Frontal cortex (tissue), 2 donors: ENCODE data around the genes UBE2G1, SPNS2 and SMTNL2.

GRCh38 chr17:3920849-3922092 is 5.0 kb upstream of the P2RX1 start:
- RAMPAGE, long total RNA = no peak

- RAMPAGE, long total RNA = no peak
Measured at GRCh38 chr17:3924440-3925262, 8.4 kb upstream of the P2RX1 start.

GRCh38 chr17:3928966-3929692 is 12.9 kb upstream of the P2RX1 start:
- RAMPAGE, long total RNA = no peak

GRCh38 chr17:3943253-3944062 is 20.8 kb downstream of the ATP2A3 start:
- RAMPAGE, long total RNA = no peak

- RAMPAGE, long total RNA = no peak
Measured at GRCh38 chr17:3951343-3951862, 12.8 kb downstream of the ATP2A3 start.

DNA sequence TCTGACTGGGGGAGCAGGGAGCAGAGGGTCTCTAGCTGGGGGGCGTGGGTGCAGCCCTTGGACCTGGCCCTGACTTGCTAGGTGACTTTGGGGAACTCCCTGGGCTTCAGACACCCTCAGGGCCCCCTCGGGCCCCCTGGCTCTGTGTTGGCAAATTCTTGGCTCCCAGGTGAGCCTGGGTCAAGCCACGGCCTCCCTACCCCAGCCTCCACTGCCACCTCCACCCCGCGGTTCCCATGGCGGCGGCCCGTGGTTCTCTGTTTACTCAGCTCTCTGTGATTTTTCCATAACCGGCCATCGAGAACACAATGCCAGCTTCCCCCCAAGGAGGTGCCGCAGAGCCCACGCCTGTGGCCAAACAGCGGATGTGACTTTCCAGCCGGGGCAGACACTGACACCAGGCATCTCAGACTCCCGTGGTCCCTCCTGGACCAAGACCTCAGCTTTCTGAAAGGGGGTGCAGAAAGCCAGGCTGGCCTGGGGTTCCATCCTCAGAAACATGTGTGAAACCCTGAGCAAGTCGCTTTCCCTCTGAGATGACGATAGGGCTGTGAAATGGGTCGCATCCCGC is 21.6 kb upstream of the ATP2A3 start:
- RAMPAGE, long total RNA = no peak

DNA sequence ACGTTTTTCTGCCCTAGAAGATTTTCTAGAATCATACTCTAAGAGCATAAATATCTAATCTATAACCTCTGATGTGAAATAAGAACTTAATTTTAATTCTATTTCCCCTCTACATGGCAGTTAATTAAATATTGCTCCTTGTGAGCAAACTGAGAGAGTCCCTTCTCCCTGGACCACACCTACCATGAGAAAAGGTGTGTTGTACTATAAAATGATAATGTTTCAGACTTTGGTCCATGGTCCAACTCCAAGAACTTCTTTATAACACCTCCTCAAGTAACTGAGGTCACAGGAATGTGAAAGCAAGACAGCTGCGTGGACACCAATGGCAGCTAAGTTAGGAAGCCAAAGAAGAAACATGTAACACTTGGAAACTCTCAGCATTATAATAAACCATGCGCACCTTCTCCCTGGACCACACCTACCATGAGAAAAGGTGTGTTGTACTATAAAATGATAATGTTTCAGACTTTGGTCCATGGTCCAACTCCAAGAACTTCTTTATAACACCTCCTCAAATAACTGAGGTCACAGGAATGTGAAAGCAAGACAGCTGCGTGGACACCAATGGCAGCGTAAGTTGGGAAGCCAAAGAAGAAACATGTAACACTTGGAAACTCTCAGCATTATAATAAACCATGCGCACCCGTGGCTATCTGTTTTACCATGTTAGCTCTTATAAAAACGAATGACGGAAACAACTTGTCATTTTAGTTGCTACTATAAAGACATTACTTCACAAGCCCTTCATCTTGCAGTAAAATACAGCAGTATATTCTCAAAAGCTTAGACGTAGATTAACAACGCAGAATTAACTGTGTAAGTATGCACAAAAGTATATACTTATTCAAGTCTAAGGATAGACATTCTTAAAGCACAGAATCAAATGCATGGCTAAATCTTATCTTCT is 3.8 kb downstream of the ZZEF1 start:
- RAMPAGE, long total RNA = no peak

DNA sequence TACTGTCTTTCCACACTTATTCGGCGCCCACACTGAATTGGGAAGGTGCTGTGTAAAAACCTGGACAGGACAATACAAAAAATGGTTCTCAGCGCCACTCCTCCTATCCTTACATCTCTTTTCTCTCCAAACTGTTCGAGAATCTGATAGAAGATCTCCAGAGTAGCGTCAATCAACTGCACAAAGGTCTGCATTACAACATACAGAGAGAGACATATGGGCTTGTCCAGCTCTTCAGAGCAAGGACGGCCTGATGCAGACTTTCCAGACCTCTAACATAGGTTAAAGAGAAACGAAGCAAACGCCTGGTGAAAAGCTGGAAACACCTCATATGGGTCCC is 753 bp downstream of the ZZEF1 start:
- RAMPAGE, long total RNA = no peak

DNA sequence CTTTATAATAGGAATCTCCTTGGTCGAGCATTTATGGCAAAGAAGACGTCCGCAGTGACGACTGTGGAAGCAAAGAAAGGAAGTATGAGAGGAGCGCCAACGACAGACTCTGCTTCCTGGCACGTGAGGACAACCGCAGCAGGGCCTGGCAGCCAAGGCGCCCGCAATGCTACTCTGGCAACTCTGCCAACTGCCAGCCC is 24.8 kb downstream of the CYB5D2 start:
- RAMPAGE, long total RNA = no peak

DNA sequence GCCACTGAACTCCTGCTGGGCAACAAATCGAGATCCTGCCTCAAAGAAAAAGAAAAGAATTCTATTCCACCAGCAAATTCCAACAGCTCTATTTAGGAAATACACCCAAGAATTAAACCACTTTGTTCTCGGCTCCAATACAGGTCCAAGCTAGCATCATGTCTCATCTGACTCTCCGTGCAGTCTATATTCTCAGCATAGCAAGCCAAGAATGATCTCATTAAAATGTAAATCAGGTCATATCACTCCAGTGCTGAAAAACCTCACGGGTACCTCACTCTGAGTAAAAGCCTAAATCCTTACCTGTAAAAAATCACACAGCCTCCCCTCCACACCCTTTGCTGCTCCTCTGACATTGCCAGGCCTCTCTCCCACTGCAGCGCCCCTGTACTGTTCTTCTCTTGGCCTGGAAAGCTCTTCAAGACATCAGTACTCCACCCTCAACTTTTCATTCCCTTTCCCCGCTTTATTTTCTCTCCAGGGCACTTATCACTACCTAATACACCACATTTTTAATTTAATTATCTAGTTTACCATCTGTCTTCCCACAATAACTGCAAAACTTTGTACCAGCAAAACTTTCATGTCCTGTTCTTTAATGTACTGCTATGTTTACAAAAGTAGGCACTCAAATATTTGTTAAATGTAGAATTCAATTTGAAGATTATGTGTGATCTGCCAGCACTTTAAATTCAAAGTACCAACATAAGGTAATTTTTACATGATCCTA is 23.8 kb downstream of the UBE2G1 start:
- RAMPAGE, long total RNA = no peak

DNA sequence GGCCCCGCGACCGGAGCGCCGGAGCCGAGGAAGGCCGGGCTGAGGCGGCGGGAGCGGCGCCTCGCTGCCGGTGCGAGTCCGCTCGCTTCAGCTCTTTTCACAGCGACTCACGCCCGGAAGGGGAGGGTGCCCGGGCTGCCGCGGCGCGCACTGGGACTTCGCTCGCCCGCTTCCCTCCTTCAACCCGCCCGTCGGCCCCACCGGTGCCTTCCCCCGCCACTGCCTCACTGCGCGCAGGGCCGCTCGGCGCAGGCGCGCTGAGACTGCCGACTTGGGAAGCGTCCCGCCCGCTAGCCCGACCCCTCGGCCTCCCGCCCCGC is at the start of gene UBE2G1:
Gene UBE2G1 (minus strand): TSS at position 265 of the 320 bp plus-strand sequence.
- RAMPAGE, long total RNA = no peak

DNA sequence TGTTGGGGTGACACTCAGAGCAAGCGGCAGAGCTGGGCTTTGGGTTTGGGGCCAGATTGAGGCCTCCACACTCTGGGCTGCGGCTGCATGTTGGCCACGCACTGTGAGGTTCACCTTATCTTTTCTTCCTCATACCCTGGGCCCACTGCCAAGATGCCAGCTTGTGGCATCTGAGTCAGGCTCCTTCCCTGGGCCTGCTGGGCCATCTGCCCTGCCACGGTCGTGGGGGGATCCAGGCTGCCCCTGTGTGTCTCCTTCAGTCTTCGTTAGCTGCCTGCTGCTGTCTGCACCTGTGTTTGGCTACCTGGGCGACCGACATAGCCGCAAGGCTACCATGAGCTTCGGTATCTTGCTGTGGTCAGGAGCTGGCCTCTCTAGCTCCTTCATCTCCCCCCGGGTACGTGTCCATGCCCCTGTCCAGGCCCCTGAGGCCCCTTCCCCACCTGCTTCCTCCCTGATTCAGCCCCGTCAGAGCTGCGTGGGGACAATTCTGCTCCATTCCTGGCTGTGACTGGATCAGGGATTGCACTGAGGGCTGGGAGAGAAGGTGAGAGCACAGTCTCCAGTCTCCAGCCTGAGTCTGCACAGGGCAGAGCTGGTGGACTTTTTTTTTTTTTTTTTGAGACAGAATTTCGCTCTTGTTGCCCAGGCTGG is 11.2 kb downstream of the SPNS3 start:
- RAMPAGE, long total RNA = no peak

DNA sequence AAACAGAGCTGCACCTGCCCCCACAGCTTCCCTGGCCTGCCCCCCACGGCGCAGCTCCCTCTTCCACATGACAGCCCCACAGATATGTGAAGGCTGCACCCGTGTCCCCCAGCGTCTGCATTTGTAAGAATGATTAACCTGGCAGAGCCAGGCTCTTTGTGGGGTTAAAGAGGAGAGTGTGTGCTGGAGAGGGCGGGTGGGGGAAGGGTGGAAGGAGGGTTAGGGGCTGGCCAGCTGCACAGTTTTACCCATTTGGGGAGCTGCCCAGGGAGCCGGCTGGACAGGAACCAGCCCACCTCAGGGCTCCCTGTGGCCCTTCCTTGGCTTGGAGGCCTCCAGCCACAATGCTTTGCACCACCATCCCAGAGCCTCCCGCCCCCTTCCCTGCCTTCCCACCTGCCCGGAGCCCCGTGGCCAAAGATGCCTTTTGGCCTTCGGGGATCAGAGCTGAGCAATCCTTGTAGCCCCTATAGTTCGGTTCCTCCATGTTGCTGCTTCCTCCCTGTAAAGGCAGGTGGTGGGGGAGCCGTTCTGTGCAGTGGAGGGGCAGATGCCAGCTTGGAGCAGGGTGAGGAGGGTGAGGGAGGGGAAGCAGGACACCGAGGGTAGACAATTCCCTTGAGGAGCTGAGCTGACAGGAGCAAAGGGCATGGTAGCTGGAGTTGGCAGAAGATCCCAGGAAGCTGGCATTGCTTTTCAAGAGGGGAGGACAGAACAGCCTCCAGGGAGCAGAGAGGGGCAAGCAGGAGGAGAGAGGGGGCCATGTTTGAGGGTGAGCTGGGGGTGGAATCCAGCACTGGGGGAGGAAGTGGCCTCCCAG is 18.0 kb upstream of the SPNS2 start:
- RAMPAGE, long total RNA = no peak

DNA sequence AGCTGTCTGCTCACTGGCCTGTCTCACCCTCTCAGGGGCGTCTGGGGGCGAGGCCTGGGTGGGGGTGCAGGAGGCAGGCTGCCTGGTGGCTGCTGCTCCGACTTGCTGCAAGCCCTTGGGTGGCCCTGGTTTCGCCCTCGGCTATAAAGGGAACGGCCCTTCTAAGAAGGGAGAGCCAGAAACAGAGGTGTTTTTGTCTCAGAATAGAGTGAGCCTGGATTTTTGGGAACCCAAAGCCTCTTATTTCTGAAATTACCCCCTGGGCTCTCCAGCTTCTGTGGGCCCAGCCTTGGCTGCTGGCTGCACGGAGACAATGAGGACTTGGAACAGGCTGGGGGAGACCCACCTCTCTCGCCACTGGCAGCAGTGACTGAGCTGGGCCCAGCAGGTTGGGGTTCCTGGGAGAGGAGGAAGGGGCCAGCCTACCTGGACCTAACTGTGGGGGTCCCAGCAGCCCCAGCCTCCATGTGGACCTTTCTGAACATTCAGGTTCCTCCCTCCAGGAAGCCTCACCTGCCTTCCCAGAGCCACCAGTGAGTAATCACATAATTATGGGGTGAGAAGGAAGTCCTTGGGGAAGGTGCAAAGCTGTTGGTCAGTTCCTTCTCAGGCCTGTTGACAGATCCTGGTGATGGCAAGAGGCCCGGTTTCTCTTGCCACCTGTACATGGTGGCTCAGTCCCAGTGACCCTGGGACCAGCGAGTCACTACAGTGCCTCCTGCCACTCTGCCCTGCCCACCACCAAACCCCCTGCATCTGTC is 15.4 kb upstream of the SPNS2 start:
- RAMPAGE, long total RNA = no peak

GRCh38 chr17:4498386-4499021 is at the start of gene SPNS2:
SPNS2 (plus strand) TSS chr17:4498881.
- RAMPAGE, long total RNA = no peak

DNA sequence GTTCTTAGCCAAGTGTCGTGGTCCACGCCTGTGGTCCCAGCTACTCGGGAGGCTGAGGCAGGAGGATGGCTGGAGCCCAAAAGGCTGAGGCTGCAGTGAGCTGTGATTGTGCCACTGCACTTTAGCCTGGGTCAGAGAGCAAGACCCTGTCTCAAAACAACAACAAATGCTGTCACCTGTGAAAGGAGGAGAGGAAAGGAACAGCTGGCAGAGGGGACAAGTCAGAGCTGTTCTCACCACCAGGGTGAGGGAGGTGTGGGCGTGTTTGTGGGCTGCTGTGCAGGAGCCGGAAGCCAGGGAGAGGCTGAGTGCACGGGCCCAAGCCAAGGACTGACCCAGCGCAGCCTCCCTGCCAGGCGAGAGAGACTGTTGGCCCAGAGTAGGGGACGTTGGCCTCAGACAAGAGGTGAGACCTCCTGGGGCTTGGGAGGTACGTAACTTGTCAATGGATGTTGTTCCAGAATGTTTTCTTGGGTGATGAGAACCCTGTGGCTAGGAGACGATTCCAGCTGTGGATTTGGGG is 10.7 kb downstream of the SPNS2 start:
- RAMPAGE, long total RNA = no peak

DNA sequence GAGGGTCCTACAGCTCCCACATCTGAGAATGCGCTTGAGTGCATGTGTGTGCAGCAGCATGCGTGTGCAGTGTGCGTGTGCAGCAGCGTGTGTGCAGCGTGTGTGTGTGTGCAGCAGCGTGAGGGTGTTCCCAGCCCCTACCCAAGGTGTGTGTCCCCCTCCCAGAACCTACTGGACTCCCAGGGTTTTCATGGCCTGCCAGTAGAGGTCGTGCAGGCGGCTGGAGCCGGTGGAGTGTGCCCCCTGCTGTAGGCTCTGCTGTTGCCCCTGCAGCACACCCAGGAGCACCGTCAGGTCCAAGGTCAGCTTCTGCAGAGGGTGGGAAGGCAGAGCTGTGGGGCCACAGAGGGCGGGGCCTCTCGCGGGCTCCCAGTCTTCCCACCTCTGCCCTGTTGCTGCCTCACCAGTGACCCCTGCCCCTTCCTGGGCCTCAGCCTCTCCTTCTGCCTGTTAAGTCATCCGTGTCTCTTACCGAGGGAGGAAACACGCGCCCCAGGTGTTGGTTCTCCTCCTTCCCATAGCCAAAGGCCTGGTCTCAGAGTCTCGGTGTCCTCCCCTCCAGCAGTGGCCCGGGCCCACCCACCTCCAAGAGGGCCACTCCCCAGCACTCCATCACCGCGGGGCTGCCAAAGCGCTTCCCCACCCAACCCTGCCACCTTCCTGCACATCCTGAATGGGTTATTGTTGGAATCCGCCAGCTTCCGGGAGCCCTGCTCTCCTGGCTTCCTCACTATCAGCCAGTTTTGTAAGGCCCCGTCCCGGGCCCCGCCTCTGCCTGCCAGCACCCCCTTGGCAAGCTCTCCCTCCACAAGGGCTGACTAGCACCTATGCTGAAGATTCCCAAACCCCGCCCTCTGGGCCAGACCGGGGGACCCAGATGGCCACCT is 14.8 kb downstream of the MYBBP1A start:
- RAMPAGE, long total RNA = no peak

DNA sequence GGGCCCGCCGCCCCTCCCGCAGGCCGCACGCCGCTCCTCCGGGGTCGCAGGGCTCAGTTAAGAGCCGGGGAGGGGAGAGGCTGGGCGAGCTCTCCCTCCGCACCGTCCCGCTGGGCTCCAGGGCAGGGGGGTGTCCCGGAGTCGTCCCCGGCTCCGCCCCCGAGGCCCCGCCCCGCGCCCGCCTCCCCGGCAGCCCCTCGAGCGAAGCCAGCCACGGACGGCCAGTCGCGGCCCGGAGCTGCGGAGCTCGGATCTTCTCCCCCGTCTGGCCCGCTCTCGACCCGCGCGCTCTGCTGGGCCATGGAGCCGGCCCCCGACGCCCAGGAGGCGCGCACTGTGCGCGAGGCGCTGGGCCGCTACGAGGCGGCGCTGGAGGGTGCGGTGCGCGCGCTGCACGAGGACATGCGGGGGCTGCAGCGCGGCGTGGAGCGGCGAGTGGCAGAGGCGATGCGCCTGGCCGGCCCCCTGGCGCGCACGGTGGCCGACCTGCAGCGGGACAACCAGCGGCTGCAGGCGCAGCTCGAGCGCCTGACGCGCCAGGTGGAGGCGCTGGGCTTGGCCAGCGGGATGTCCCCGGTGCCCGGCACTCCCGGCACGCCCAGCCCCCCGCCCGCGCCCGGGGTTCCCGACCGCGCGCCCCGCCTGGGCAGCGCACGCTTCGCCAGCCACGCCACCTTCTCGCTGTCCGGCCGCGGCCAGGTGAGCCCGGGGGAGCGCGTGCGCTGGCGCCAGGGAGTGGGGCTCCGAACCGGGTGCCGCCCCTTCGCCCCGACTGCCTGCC is at the start of gene SMTNL2:
Gene SMTNL2 (plus strand): TSS at position 224 of the 781 bp plus-strand sequence.
- RAMPAGE, long total RNA = no peak

DNA sequence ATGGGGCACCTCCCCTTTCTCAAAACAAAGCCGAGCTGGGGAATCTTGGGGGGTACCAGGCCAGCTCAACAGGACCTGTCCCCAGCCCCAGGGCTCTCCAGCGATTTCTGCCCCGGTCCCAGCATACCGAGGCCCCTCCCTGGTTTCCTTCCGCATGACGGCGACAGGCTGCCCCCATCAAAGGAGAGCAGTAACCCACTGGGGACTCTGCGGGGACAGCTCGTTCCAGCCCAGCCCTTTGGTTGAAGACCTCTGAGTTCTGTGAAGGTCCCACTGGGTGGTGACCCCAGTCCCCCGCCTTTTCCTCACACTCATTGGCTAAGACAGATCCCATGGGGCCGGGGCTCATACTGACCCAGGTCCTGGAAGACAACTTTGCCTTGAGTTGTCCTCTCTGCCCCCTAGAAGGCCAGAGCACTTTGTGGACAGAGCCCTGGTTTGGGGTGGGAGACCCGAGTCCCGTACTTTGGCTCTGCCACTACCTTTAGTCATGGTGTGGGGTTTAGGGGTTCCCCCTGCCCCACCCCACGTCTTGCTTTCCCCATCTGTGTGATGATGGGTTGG is 4.1 kb downstream of the SMTNL2 start:
- RAMPAGE, long total RNA = no peak

GRCh38 chr17:4598994-4599662 is 14.8 kb downstream of the SMTNL2 start:
- RAMPAGE, long total RNA = no peak